Parietal lobe (tissue), 2 donors: ENCODE data around the genes SCN1B, FXYD7 and SBSN.

- RAMPAGE, long total RNA: no peak
Observed at GRCh38 chr19:35030245-35030954, at the start of gene SCN1B. TSS of gene SCN1B (plus strand) at chr19:35030470.

DNA sequence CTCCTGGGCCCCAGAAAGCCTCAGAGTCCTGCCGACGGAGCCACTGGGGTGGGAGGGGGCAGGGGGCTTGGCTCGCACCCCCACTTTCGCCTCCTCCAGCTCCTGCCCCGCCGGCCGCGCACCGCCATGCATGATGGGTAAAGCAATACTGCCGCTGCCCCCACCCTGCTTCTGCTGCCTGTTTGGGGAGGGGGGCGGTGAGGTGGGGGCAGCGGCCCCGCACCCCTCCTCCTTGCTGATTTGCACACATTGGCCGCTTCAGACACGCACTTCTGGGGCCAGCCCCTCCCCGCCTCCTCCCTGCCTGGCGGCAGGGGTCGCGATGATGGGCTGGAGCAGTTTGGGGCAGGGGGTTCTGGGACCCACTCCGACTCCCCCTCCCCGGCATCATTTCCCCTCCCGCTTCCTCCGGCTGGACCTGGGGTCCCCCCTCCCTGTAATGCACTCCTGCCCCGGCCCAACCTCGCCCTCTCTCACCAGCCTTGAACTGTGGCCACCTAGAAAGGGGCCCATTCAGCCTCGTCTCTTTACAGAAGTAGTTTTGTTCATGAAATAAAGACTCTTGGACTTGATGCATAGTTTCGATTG is 1.5 kb upstream of the HPN start:
- RAMPAGE, long total RNA: no peak

DNA sequence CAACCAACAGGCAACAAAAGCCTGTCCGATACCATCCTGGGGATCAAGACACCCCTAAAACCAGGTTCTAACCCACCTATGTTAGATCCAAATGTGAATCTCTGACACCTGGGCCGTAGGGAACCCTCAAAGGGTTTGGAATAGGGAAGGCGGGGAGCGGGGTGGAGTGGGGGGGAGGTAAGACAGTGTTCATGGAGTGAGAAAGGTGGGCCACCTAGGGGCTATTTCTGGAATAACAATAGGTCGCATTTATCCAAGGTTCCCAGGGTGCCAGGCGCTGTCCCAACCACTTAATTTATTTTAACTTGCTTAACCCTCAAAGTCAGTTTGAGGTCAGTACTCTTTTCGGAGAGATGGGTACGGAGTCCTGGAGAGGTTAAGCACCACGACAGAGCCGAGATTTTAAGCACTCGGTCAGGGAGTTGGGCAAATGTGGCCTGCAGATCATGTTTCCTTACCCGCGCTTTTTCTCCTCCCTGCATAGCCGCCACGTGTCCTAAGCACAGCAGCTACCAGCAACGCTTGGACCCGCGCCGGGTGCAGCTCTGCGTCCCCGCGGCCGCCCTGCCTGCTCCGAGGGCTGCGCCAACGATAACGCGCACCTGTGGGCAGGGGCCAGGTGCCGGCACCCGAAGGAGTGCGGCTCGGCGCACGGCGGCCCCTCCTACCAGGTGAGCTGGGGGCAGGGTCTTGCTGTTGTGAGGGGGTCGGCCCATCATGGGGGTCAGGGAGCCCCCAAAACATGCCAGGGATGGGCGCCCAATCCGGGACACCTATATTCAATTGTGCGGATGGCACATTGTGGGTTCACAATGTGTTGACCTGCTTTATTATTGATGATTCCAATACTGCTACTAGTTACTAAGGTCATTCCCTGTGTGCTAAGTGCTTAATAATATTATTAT is 24.9 kb upstream of the FXYD3 start:
- RAMPAGE, long total RNA: no peak

DNA sequence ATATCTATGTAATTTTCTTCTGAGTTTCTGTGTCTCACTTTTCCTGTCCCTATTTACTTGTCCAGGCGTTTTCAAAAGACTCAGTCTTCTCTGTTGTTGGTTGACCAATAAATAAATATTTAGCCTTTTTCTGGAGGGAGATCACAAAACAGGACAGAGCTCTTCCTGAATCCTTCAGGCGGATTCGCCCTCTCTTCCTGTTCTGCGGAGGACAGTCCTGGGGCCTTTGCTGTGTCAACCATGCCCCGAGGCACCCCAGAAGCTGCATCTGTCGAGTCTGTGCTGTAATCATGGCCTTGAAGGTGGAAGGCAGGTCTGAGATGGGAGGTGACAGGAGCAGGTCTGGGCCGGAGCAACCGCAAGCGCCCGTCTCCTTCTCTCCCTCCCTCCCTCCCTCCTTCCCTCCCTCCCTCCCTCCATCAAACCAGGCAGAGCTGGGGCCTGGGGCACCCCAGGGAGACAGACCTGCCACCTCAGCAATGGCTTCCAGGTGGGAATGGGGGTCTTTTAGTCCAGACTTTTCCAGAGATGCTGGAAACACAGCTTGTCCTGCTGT is 4.7 kb upstream of the FXYD3 start:
- RAMPAGE, long total RNA: no peak

DNA sequence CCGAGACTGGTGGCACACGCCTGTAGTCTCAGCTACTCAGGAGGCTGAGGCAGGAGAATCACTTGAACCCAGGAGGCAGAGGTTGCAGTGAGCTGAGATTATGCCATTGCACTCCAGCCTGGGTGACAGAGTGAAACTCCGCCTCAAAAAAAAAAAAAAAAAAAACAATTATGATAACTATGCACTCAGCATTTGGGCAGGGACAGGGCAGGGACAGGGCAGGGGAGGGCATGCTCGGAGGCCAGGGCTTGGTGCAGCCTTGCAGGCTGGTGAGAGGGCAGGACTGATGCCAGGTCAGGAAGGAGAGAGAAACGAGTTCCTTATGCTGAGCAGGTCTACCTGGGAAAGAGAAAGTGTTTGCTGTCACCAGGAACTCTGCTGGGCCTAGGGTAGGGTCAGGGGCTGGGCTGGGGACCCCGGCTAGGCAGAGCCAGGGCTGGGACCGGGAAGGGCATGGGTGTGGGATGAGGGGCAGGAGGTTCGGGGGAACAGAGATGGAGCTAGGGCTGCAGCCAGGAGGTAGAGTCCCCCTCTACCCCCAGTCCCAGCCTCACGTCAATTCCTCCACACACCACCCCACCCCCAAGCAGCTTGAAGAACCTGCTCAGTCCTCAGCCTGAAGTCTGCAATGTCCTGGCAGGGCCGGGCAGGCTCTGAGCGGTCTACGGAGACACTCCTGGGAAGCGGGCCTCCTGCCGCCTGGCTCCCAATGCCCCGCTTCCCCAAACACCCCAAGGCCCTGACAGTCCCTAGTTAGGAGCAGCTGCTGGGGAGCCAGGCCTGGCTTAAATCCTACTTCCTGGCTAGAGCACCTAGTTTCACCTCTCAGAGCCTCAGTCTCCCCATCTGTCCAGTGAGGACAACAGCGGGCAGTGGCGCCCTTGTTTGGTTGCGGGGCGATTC is 2.8 kb downstream of the FXYD3 start:
- RAMPAGE, long total RNA: no peak

DNA sequence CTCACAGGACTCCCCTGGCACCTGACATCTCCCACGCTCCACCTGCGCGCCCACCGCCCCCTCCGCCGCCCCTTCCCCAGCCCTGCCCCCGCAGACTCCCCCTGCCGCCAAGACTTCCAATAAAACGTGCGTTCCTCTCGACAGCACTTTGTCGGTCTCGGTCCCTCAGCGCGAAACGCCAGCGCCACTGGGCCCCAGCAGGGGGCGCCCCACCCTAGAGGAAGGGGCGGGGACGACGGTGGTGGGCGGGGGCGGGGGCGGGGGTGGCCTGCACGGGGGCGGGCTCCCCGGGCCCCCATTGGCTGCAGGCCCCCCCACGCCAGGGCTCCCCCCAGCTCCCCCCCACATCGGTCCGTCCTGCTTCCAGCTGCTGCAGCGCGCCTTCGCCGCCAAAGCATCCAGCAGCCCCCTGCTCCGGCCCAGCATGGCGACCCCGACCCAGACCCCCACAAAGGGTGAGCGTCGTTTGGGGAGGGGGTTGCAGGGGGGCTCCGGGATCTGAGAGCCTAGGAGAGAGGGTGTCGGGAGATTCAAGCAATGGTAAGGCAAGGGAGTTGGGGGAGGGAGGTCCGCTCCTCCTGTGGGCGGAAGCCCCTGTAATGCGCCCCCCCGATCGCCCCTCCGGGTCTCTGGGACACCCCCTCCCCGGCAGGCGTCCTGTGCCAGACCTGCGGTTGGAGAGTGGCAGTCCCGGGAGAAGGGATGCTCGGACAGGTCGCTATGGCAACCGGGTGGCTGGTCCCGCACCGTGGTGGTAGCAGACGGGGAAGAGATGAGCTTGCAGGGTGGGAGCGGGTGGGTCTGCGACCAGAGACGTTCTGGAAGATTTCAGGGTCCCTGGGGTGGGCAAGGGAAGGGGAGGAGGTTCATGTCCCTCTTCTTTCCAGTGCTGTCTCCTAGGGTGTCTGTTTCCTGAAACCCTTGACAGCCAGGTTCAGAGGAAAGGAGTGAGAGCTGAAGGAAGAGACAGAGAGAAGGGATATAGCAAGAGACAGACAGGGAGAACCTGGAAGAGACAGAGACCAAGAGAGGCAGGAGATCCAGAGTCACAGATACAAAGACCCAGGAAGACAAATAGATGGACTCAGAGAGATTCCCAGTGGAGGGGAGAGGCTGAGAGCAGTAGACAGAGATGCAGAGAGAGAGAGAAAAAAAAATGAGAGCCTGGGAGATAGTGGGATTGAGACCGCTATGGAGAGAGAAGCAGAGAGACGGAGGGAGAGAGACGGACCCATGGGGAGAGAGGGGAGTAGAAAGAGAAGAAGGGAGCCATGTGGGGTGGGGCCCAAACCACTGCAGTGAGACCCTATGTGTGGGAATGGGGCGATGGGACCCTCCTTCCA is at the start of gene FXYD7:
TSS of gene FXYD7 (plus strand) at position 346 of the 1,343 bp plus-strand sequence.
- RAMPAGE, long total RNA: start-site peak on the plus strand centred at position 364 of the sequence, 52 bp wide, 168 and 188 reads in 2 replicates

GRCh38 chr19:35153624-35154113 is 866 bp upstream of the FXYD5 start:
- RAMPAGE, long total RNA: no peak

- RAMPAGE, long total RNA: no peak
Observed at GRCh38 chr19:35205047-35205676, 23.4 kb downstream of the FAM187B start.

DNA sequence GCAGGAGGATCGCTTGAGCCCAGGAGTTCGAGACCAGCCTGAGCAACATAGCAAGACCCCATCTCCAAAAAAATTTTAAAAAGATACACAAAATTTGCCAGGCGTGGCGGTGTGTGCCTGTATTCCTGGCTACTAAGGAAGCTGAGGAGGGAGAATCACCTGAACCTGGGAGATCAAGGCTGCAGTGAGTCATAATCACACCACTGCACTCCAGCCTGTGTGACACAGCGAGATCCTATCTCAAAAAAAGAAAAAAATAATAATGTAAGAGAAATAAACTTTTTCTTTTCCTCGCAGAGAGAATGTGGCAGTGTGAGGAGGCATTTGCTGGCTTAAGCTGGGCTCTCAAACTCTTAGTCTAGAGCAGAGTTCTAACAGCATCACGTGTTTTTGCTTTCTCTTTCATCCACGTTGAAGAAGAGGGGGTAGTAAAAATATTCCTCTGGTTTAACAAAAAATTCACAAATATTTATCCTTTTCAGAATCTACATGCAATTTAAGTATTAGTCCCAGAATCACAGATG is 21.0 kb downstream of the FAM187B start:
- RAMPAGE, long total RNA: no peak

GRCh38 chr19:35240125-35240707 is 8.6 kb upstream of the LSR start:
- RAMPAGE, long total RNA: no peak

DNA sequence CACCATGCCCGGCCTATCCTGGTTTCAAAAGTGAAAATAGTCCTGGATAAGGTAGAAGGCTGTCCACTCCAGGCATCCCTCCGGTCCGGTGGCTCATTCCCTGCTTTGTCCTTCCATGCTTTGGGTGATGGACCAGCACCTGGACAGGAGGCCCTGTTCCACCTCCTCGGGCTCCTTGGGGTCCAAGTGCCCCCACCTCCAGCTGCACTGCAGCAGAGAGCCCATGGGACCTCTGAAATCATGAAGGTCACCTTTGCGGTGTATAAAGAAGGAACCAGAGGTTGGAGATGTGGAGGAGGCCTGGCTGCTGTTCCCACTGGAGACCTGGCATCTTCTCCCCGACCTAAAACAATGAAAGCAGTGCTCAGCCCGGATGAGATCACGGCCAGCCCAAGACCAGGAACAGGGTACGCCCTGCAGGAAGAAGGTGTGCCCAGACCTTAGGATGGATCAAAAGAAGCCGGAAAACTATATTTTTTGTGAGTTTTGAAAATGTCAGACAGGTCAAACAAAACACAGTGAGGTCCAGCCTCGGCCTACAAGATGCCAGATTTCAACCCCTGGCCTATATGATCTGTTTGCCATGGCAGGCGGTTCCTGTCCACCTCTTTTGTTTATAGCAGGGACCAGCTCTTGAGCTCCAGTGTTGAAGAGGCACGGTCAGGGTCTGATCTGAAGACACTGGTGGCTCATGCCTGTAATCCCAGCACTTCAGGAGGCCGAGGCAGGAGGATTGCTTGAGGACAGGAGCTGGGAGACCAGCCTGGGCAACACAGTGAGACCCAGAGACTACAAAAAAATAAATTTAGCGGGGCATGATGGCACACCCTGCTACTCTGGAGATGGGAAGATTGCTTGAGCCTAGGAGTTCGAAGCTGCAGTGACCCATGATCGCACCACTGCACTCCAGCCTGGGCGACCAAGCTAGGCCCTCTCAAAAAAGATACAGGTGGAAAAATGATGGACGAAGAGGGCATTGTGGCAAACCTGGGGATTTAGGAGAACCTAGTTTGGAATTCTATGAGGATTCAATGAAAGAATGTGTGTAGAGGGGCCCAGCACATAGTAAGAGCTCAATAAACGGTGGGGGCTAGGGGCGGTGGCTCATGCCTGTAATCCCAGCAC is 5.9 kb downstream of the LSR start:
- RAMPAGE, long total RNA: no peak

GRCh38 chr19:35278440-35279278 is 3.7 kb upstream of the HAMP start:
- RAMPAGE, long total RNA: no peak

GRCh38 chr19:35284688-35285275 is 2.5 kb downstream of the HAMP start:
- RAMPAGE, long total RNA: no peak

- RAMPAGE, long total RNA: no peak
Observed at GRCh38 chr19:35501652-35502273, 11.5 kb upstream of the KRTDAP start.

DNA sequence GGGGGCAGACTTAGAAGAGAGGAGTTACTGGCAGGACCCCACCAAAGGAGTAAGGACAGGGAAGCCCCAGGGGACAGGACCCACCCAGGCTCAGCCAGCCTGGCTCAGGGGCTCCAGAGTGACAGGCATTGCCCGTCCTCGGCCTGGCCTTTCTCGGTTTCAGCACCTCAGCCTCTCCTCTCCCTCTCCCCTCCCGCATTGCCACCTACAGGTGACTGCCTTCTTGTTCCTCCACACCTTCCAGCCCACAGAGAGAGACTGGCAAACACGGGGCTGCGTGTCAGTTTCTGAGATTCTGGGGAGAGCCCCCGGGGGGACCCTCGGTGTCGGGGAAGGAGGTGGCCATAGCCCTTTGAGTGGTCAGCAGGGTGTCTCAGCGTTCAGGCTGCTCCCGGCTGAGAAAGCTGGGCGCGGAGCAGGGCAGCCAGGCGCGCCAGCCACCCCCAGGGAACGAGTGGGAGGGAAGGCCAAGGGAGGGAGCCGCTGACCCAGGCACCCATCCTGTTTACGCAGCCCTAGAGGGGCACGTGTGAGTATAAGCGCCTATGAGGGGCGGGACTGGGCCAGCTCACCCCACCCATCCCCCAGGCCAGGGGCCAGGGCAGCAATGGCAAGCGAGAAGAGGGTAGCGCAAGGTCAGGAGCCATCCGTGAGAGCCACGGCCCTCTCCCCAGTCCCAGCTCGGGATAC is 649 bp upstream of the DMKN start:
- RAMPAGE, long total RNA: no peak

DNA sequence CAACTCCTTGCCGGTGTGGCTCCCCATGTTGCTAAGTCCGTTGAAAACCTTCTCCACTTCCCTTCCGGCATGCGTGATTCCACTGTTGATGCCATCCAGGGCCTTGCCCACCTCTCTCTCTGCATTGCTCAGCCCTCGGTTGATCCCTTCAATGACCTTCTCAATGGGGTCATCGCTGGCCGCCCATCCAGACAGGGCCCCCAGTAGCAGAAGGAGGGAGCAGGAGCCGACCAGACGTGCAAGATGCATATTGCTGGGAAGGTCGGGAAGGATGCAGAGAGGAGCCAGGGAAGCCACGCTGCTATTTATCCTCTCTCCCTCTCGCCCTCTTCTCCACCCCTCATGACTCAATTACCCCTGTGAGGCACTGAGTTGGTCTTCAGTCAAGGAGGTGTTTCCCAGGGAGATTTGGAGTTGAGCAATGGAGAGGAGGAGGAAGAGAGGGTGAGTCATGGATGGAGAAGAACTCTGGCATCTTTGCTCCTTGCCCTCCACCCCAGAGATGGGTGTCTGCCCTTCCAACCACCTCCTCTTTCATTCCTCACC is at the start of gene SBSN:
TSS of gene SBSN (minus strand) at position 279 of the 546 bp plus-strand sequence.
- RAMPAGE, long total RNA: no peak

- RAMPAGE, long total RNA: no peak
Observed at GRCh38 chr19:35644951-35645550, 3.1 kb upstream of the COX6B1 start.

DNA sequence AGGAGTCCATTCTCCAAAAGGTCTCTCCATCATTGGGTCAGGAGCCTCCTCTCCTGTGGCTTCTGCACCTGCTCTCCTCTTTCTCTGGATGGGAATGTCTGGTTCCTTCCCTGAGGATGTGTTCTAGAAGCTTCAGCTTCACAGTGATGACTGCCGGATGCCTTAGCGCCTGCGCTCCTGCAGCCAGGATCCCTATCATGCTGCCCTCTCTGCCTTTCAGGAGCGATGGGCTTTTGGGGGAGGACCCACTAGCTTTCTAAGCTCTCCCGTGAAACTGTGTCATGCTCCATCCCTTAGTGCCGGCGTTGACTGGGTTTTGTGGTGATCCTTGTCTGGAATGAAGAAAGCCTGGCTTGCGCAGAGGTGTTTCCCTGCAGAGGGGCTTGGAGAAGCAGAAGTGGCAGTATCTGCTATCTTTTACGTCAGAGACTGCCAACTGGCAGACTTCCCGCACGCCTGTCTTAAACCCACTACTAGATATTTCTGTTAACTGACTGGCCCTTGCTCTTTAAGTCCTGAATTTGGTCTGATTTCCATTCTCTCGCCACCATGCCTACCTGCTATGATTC is 3.9 kb upstream of the KMT2B start:
- RAMPAGE, long total RNA: no peak

DNA sequence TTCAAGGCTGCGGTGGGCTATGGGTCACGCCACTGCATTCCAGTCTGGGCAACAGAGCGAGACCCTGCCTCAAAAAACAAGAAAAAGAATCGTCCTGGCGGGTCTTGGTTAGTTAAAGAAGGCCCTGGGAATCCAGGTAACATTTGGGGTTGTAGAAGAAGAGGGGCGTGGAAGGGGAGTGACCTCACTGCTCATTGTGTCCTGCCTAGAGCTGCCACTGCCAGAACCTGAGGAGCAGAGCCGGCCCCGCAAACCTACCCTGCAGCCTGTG is 6.6 kb downstream of the KMT2B start:
- RAMPAGE, long total RNA: no peak

DNA sequence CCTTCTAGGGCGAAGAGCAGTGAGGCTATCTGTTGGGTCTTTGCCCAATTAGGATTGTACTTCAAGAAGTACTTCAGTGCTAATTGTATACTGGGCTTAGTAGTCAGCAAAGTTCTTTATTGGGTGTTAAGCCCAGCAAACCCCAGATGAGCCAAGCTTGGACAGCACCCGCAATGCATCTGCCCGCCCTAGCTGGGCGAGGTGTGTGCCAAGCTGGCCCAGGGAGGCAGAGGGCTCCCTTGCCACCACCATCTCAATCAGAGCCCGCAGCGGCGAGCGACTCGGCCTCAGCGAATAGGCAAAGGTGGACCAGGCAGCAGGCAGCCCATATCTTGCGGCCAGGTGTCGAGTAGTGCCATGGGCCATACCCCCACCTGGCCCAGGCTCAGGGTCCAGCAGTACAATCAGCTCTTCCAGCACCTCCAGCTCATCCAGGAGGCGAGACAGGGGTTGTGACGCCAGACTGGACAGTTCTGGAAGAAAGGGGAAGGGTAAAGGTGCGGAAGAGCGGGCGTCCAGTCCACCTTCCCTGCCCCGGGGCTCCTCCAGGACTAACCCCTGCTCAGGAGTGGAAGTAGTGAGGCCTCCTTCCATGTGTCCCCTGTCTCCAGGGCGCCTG is 3.0 kb downstream of the IGFLR1 start:
- RAMPAGE, long total RNA: no peak